HepG2 (cell line): ENCODE results near the genes ANXA2R and TMEM267.

DNA sequence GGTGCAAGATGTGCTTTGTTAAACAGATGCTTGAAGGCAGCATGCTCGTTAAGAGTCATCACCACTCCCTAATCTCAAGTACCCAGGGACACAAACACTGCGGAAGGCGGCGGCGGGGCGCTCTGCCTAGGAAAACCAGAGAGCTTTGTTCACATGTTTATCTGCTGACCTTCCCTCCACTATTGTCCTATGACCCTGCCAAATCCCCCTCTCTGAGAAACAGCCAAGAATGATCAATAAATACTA, 58.1 kb downstream of the ANXA2R start:
- RRBS, 2 experiments: no CpG with 5 or more reads among the region's 6 CpGs
CAGE:
- cytosol, long polyA minus RNA: no peak
- cytosol, long polyA plus RNA: no peak
- long polyA plus RNA: no peak
- nucleus, long polyA minus RNA: no peak
- nucleus, long polyA plus RNA: no peak

DNA sequence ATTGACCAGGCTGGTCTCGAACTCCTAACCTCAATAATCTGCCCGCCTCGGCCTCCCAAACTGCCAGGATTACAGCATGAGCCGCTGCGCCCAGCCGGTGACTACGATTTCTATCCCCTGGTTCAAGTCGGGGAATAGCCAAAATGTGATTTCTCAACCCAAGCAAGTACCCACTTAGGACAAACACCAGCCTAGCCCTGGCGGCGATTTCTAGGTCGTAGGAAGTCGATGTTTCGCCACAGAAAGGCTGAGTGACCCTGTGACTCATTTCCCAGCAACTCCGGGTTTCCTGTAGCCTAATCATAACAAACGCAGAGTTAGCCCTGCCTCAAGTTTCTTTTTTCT, 47.0 kb downstream of the ANXA2R start:
- RRBS, 2 experiments: no CpG with 5 or more reads among the region's 15 CpGs
CAGE:
- cytosol, long polyA minus RNA: start-site peak on the minus strand centred at position 135 of the sequence, 40 bp wide, 5 reads
- cytosol, long polyA plus RNA: no peak
- long polyA plus RNA: no peak
- nucleus, long polyA minus RNA: no peak
- nucleus, long polyA plus RNA: start-site peak on the minus strand centred at position 164 of the sequence, 107 bp wide, 5 and 20 reads in 2 replicates

- RRBS, 2 experiments: 32 to 36% methylated on average over 6 of the region's 52 CpGs
CAGE:
- cytosol, long polyA minus RNA: no peak
- cytosol, long polyA plus RNA: no peak
- long polyA plus RNA: no peak
- nucleus, long polyA minus RNA: no peak
- nucleus, long polyA plus RNA: start-site peak on the plus strand at chr5:43040961-43041068, 20 and 22 reads in 2 replicates
Measured at GRCh38 chr5:43040257-43041213, at the start of gene ANXA2R. ANXA2R (minus strand) TSS chr5:43040319.

GRCh38 chr5:43236455-43237046, 44.5 kb downstream of the NIM1K start:
- RRBS, 2 experiments: no CpG with 5 or more reads among the region's 7 CpGs
CAGE:
- cytosol, long polyA minus RNA: no peak
- cytosol, long polyA plus RNA: no peak
- long polyA plus RNA: no peak
- nucleus, long polyA minus RNA: no peak
- nucleus, long polyA plus RNA: no peak

GRCh38 chr5:43286260-43287291, 26.6 kb downstream of the HMGCS1 start:
- RRBS, 2 experiments: no CpG with 5 or more reads among the region's 2 CpGs
CAGE:
- cytosol, long polyA minus RNA: no peak
- cytosol, long polyA plus RNA: no peak
- long polyA plus RNA: no peak
- nucleus, long polyA minus RNA: no peak
- nucleus, long polyA plus RNA: no peak

DNA sequence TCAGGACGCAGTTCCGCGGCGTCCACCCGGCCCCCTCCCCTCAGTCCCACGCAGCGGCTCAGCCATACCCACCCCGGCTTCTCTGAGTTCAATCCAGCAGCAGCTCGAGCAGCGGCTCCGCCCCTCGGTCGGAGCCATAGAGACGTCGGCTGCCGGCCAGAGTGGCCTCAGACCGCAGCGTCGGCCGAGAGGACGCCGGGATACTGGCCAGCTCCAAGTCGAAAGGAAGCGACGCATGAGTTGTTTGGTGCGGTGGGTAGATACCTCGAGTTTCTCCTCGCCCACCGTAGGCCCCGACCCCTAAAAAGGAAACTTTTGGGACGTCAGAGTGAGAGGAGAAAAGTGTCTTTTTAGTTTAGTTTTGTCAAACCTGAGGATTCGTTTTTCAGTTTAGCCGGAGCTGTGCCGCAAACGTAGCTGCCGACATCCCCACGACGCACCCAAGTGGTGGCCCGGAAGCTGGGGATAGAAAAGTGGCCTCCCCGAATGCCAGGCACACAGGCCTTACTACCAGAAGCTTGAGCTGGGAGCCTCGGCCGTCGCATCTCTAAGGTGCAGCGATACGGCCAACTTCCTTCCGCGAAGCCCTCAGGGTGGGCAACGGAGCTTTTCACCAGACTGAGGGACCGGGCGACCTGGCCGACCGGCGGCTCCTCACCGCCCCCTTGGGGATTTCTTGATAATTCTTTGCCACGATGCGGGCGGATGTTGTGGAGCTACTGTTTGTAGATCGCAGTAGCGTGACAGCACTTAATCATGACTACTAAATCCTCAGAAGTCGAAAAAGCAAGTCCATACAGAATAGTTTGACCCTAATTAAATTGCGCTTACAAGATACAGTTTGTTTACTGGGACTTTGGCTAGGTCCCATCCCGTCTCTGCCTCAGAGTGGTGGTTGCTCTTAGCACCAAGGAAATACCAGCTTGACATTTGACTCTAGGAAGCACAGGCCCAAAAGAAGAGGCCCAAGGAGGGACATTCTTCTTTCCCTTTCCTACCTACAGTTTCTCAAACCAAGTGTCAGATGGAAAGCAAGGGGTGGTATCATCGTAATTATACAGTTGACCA, at the start of gene TMEM267:
TMEM267 (minus strand) TSS at position 116 of the 1,068 bp plus-strand sequence.
- RRBS, 2 experiments: 1 to 4% methylated on average over 23 of the region's 63 CpGs
CAGE:
- cytosol, long polyA minus RNA: start-site peak on the minus strand centred at position 114 of the sequence, 67 bp wide, 21 reads; start-site peak on the minus strand centred at position 620 of the sequence, 36 bp wide, 30 reads
- cytosol, long polyA plus RNA: no peak
- long polyA plus RNA: no peak
- nucleus, long polyA minus RNA: no peak
- nucleus, long polyA plus RNA: no peak

GRCh38 chr5:43677523-43677945, 74.6 kb downstream of the NNT start:
- RRBS, 2 experiments: no CpG with 5 or more reads among the region's 2 CpGs
CAGE:
- cytosol, long polyA minus RNA: no peak
- cytosol, long polyA plus RNA: no peak
- long polyA plus RNA: no peak
- nucleus, long polyA minus RNA: no peak
- nucleus, long polyA plus RNA: no peak

DNA sequence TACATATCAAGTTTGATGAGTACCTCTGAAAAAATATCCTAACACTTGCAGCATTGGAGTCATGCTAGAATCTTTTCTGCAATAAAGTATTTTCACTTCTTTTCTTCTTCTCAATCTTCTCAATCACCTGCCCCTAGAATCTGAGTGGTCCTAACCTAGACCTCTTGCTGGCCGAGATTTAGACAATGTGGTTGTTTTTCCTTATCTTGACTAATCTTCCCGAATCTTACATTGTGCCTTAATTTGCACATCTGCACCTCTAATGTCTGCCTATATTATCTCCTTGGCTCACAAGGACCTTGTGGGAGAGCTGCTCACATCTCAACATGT, 16.1 kb downstream of the EMB start:
- RRBS, 2 experiments: no CpG with 5 or more reads among the region's 2 CpGs
CAGE:
- cytosol, long polyA minus RNA: no peak
- cytosol, long polyA plus RNA: no peak
- long polyA plus RNA: no peak
- nucleus, long polyA minus RNA: no peak
- nucleus, long polyA plus RNA: no peak

DNA sequence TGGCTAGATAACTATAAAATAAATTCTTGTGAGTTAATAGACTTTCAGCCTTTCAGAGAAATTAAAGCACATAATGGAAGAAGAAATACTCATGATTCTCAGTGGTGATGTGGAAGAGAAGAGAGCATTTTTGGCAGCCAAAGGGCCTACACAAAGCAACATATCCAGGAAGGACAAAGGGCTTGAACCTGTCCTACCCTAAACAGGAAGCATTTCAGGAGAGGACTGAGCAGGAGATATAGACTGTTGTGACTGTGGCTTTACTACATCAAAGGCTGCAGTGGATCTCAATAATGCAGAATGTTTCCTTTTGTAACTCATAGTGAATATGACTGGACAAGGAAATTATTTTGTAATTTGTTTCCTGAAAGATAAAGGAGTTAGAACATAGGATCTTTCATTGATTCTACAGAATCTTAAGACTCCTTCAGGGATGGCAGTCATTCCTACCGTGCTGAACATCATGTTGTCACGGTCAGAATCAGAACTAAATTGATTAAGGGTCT, 1.3 kb upstream of the PARP8 start:
- RRBS, 2 experiments: no CpG with 5 or more reads among the region's 2 CpGs
CAGE:
- cytosol, long polyA minus RNA: no peak
- cytosol, long polyA plus RNA: no peak
- long polyA plus RNA: no peak
- nucleus, long polyA minus RNA: no peak
- nucleus, long polyA plus RNA: no peak

DNA sequence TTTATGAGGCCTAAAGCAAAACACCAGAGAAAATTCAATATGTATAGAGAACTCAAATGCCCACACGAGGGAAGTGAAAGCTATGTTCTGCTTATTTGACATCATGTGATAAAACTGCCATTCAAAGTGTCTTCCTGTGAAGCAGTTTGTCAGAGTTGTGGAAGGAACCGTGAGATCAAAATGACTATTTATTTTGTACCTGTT, 190.3 kb downstream of the PARP8 start:
- RRBS, 2 experiments: no CpG with 5 or more reads among the region's 2 CpGs
CAGE:
- cytosol, long polyA minus RNA: no peak
- cytosol, long polyA plus RNA: no peak
- long polyA plus RNA: no peak
- nucleus, long polyA minus RNA: no peak
- nucleus, long polyA plus RNA: no peak

DNA sequence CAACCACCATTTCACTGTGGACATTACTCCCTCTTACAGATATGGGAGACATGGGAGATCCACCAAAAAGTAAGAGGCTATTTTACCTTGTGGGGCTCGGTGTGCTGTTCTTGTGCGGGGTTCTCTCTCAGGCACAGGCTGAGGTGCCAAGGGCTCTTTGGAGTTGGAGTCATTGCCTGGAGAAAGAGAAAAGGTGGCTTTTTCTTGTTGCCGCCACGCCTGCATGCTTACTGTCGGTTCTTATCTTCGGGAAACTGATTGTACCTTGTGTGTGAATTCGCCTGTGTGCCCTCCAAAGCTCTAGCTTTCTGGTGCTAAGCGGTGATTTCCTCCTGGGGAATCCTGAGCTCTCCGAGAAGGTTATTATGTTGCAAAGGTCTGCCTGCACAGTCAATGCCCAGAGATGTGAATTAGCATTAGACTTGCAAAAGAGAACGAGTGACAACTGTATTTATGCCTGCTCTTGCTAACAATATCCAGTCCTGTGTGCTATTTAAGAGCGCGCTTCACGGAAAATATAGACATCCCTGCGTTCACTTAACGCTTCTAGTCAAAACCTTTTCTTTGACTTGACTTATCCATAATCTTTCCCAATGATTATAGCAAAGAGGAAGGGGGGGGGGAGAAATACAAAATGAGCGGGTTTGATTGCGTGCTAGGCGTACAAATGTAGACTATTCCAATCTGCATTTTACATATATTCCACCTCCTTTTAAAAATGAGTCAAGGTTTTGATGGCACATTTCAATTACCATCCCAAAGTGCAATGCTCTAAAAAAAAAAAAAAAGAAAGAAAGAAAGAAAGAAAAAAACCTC, 591 bp downstream of the ISL1 start:
- RRBS, 2 experiments: no CpG with 5 or more reads among the region's 18 CpGs
CAGE:
- cytosol, long polyA minus RNA: no peak
- cytosol, long polyA plus RNA: no peak
- long polyA plus RNA: no peak
- nucleus, long polyA minus RNA: no peak
- nucleus, long polyA plus RNA: no peak

DNA sequence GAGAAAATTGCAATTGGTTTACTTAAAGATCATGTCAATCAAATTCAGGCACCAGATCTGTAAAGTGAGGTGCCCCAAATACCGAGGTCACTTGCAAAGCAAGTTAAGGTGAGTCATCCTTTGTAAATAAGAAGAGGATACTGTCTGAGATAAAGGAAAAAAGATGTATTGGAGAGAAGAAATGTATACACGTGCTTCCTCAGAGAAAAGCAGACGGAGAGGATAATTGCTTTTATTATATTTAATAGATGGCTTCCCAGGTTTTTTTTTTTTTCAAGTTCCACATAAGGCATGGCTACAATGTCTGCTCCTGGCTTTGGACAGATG, 363.2 kb upstream of the ITGA1 start:
- RRBS, 2 experiments: no CpG with 5 or more reads among the region's 3 CpGs
CAGE:
- cytosol, long polyA minus RNA: no peak
- cytosol, long polyA plus RNA: no peak
- long polyA plus RNA: no peak
- nucleus, long polyA minus RNA: no peak
- nucleus, long polyA plus RNA: no peak

DNA sequence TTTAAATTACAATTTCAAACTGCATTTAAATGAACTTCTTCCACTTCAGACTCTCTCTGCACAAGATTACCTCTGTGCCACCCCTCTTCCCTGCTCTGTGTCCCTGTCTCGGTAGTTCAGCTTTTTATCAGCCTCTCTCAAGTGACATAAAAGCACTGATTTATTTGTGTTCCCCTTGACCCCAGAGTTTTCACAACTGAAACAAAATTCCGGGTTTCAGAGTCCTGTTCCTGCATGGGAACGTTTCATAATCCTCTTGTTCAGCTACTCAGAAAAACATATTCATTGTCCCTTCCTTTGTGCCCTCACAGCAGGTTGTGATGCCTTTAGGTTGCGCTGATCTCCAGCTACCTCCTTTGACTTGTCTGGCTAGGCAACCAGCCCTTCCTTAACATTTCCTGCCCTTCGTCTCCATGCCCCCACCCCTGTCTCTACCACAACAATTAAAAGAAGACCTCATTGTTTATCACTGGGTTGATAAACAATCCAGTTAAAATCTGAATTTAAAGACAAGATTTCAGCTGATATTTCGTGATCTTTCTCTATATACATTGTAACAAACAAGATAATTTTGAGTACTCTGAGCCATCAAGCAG, 13.6 kb upstream of the ITGA1 start:
- RRBS, 2 experiments: no CpG with 5 or more reads among the region's 6 CpGs
CAGE:
- cytosol, long polyA minus RNA: no peak
- cytosol, long polyA plus RNA: no peak
- long polyA plus RNA: no peak
- nucleus, long polyA minus RNA: no peak
- nucleus, long polyA plus RNA: no peak

- RRBS, 2 experiments: no CpG with 5 or more reads among the region's 4 CpGs
CAGE:
- cytosol, long polyA minus RNA: no peak
- cytosol, long polyA plus RNA: no peak
- long polyA plus RNA: no peak
- nucleus, long polyA minus RNA: no peak
- nucleus, long polyA plus RNA: no peak
Measured at GRCh38 chr5:52809884-52810812, 22.4 kb downstream of the ITGA1 start.

DNA sequence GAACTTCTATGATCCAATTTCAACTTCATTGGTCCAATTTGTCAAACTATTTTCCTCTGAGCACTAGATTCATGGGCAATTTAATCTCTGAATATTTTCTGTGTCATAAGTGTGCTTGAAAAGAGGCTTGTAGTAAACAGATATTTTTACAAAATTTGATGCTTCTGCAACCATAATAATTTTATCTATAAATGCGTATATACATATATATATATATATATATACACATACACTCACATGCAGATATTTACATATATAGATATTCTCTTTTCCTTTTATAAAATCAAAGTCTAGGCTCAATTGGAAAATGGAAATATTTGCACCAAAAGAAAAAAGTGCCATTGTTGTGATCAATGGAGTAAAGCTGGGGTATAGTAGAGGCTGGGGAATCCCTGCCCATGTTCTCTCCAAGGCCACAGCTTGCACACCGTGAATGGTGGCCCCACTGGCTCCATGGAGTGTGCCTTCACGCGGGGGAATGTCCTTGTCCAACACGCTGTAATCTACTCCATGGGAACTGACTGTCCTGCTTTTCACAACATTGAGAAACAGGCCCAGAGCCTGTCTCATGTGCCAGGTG, 33.3 kb upstream of the ITGA2 start:
- RRBS, 2 experiments: no CpG with 5 or more reads among the region's 5 CpGs
CAGE:
- cytosol, long polyA minus RNA: no peak
- cytosol, long polyA plus RNA: no peak
- long polyA plus RNA: no peak
- nucleus, long polyA minus RNA: no peak
- nucleus, long polyA plus RNA: no peak

DNA sequence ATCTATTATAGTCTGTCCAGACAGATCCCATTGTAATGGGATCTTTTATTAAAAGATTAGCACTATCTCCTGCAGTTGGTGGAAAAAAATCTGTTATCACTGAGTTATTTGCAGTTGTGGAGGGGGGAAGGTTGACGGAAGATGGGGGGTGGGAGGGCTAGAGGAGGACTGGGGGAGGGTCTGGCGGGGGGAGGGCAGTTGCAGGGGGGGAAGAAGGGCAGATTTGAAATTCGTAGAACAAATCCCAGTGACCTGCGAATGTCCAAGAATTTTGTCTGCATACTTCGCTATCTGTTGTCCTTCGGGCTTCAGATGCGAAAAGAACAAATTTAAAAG, 1.4 kb upstream of the FST start:
- RRBS, 2 experiments: no CpG with 5 or more reads among the region's 7 CpGs
CAGE:
- cytosol, long polyA minus RNA: no peak
- cytosol, long polyA plus RNA: no peak
- long polyA plus RNA: no peak
- nucleus, long polyA minus RNA: no peak
- nucleus, long polyA plus RNA: no peak

DNA sequence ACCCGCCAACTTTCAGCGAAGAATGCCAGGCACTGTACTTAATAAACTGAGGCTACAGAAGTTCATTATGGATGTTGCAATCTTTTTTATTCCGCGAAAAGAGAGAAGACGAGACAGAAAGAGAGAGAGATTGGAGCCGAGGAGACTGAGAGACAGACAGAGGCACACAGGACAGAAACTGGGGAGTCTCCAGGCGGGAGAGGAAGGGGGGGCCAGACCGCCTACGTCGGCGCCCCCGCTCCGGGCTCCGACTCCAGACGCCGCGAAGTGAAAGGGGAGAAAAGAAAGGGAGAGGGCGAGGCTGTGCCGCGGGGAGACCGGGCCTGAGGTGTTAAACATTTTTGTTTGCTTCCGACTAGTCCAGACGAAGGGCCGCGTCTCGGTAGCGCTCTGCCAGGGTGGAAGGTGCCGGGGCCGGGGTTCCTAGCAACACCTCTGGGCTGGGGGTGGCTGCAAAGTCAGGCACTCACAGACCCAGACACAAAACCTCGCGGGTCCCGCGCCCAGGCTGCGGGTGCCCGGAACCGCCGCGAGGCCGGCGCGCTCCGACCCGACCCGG, 864 bp upstream of the FST start:
- RRBS, 2 experiments: under 1% methylated on average over 15 to 21 of the region's 44 CpGs
CAGE:
- cytosol, long polyA minus RNA: no peak
- cytosol, long polyA plus RNA: no peak
- long polyA plus RNA: no peak
- nucleus, long polyA minus RNA: no peak
- nucleus, long polyA plus RNA: no peak

GRCh38 chr5:53884153-53884896, 323.9 kb downstream of the NDUFS4 start:
- RRBS, 2 experiments: no CpG with 5 or more reads among the region's 18 CpGs
CAGE:
- cytosol, long polyA minus RNA: no peak
- cytosol, long polyA plus RNA: no peak
- long polyA plus RNA: no peak
- nucleus, long polyA minus RNA: no peak
- nucleus, long polyA plus RNA: start-site peak on the minus strand at chr5:53884339-53884367, 20 and 25 reads in 2 replicates

DNA sequence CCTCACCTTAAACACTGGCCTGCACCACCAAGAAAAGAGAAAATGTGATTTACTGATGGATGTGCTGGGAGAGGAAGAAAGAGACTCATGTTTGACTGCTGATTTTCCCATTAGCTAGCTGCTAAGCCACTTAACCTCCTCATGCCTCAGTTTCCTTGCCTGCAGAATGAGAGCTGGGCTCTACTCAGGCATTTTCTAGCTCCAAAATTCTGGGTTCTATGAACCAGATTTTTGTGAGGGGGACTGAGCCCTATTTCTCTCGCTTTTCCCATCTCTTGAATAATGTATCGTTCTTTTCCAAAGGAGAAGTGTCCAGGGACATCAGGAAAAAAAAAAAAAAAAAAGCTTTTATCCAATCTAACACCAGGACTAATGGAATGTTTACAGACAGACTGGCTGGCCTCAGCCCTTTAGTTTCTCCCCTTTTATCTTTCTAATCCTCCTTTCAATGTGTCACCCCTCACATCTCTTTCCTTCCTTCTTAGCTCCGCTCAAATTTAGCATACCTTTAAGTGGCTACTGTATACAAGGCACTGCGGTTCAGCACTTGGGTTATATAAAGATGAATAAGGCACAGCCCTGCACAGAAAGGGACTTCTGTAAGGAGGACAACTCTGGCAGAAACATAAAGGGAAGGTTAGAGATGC, 312.3 kb downstream of the ARL15 start:
- RRBS, 2 experiments: no CpG with 5 or more reads among the region's 4 CpGs
CAGE:
- cytosol, long polyA minus RNA: no peak
- cytosol, long polyA plus RNA: no peak
- long polyA plus RNA: no peak
- nucleus, long polyA minus RNA: no peak
- nucleus, long polyA plus RNA: no peak

DNA sequence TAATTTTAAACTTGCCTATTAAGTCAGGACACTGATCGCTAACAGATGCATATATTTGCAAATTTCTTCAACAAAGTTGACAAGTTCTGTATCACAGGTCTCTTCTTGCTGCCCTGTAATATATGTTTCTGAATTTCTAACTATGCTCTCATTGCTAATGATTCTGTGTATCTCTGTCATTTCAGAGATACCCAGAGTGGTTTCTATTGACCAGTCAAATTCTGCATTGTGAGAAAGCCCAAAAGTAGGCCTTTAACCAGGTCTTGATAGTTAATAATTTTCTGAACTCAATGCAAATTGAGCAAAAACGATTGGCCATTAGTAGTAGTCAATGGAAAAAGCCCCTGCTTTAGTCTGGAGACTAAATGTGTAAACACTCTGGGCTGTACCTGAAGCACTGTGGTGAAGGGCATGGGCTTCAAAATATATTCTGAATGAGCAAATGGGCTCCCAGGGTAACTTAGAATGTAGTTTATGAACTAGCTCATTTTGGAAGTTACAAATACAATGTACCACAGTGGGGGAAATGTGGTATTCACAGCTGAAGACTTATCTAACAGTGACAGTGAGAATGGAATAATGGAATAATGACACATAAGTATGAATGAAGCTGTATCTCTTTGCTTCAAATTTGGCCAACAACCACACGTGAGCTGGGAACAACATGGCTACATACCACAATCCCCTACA, 307.5 kb downstream of the ARL15 start:
- RRBS, 2 experiments: no CpG with 5 or more reads among the region's 3 CpGs
CAGE:
- cytosol, long polyA minus RNA: no peak
- cytosol, long polyA plus RNA: no peak
- long polyA plus RNA: no peak
- nucleus, long polyA minus RNA: no peak
- nucleus, long polyA plus RNA: no peak